HepG2 (cell line): ENCODE measurements around a stretch of chr15.

DNA sequence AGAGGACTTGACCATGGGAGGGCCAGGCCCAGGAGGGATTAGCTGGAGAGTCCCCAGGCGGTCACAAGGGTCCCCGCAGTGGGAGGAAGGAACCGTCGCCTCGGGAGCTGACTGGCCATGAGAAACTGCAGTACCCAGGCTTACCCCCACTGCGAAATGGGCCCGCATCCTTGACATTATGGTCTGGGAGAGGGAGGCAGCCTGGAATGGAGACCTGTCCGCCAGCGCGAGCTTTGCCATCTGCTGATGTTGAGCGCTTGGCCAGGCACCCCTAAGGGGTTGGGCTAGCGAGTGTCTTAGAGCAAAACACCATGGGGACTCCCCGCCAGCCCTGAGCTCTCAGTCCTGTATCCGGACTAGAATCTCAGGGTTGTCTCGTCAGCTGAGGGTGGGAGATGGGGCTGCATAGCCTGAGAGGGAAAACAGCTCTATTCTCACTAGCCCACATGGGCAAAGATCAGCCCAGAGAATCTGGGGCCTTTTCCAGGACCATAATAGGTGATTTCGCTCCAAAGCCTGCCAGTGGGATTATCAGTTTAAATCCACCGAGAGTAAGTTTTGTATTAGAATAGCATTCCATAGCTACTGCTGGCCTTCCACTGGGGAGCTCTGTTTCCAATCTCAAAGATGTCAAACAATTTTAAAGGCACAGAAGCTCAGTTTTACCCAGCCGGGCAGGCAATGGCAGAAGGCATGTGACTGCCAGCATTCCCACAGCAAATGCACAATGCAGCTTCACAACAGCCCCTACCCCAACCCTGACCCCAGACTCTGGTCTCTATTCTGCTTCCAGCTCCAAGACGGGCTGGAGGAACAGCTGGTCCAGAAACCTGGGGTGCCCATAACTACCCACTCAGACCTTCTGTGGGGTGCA is 167.5 kb upstream of the TPM1 start:
- RRBS, 2 experiments: no CpG with 5 or more reads among the region's 19 CpGs
CAGE:
- cytosol, long polyA minus RNA: no peak
- cytosol, long polyA plus RNA: no peak
- long polyA plus RNA: no peak
- nucleus, long polyA minus RNA: no peak
- nucleus, long polyA plus RNA: no peak

GRCh38 chr15:63043542-63044505 is 1.3 kb downstream of the TPM1 start:
- RRBS, 2 experiments: under 1 to 3% methylated on average over 7 to 18 of the region's 50 CpGs
CAGE:
- cytosol, long polyA minus RNA: start-site peak on the plus strand at chr15:63044003-63044018, 5 reads
- cytosol, long polyA plus RNA: no peak
- long polyA plus RNA: no peak
- nucleus, long polyA minus RNA: no peak
- nucleus, long polyA plus RNA: no peak

DNA sequence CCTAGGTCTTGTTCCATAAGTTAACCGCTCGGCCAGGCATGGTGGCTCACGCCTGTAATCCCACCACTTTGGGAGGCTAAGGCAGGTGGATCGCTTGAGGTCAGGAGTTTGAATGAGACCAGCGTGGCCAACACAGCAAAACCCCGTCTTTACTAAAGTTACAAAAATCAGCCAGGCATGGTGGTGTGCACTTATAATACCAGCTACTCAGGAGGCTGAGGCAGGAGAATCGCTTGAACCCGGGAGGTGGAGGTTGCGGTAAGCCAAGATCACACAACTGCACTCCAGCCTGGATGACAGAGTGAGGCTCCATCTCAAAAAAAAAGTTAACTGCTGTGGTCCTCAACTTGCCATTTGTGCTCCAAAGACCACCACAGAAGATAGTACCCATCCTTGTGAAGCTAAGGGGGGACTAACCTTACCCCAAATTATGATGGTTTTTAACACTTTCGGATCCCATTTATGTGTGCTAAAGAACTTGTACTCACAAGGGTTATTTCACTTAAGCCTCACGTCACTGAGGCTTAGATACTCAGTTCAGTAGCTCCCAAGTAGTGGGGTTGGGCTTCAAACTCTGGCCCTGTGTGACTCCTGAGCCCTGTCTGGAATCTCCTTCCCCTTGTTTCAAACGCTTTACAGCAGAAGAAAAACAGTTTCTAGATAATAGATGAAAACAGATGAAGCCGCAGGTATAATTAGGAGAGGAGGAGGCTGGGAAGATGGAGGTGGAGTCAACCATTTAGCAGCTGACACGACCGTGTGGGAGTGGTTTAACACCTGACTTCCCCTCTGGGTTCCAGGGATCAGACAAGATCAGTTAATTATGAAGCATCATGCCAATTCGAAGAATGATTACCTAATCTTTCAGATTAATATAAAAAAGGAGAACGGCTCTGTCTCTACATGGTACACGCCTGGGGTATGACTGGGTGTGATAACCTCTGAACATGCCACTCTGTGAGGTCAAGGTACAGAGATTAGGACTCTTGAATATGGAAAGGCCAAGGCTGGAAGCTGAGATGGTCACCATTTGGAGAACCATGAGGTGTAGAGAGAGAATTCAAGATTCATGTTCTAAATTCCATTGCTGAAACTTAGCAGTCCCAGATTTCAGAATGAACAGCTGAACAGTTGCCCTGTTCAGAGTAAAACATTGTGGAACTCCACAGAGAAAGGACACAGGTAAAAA is 30.9 kb downstream of the TPM1 start:
- RRBS, 2 experiments: no CpG with 5 or more reads among the region's 18 CpGs
CAGE:
- cytosol, long polyA minus RNA: no peak
- cytosol, long polyA plus RNA: no peak
- long polyA plus RNA: no peak
- nucleus, long polyA minus RNA: no peak
- nucleus, long polyA plus RNA: no peak

DNA sequence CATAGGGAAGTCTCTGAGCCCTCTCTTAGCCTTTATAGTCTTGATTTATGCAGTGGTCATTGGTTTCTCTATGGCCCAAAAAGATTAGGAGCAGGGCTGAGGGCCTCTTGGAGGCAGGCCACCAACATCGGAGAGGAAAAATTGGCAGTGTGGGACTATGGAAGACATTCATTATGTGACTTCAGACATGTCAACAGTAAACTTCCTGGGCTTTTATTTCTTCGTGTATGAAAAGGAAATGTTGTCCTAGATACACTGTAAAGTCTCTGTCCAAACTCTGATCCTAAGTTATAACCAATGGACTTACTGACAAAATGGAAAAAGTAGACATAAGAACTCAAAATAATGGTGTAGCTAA is 13.5 kb downstream of the RAB8B start:
- RRBS, 2 experiments: no CpG with 5 or more reads among the region's 2 CpGs
CAGE:
- cytosol, long polyA minus RNA: no peak
- cytosol, long polyA plus RNA: no peak
- long polyA plus RNA: no peak
- nucleus, long polyA minus RNA: no peak
- nucleus, long polyA plus RNA: no peak

- RRBS, 2 experiments: no CpG with 5 or more reads among the region's 4 CpGs
CAGE:
- cytosol, long polyA minus RNA: no peak
- cytosol, long polyA plus RNA: no peak
- long polyA plus RNA: no peak
- nucleus, long polyA minus RNA: no peak
- nucleus, long polyA plus RNA: no peak
Measured at GRCh38 chr15:63221342-63221919, 32.0 kb downstream of the RAB8B start.

GRCh38 chr15:63291521-63292021 is 14.2 kb downstream of the APH1B start:
CAGE:
- cytosol, long polyA minus RNA: no peak
- cytosol, long polyA plus RNA: no peak
- long polyA plus RNA: no peak
- nucleus, long polyA minus RNA: no peak
- nucleus, long polyA plus RNA: no peak

DNA sequence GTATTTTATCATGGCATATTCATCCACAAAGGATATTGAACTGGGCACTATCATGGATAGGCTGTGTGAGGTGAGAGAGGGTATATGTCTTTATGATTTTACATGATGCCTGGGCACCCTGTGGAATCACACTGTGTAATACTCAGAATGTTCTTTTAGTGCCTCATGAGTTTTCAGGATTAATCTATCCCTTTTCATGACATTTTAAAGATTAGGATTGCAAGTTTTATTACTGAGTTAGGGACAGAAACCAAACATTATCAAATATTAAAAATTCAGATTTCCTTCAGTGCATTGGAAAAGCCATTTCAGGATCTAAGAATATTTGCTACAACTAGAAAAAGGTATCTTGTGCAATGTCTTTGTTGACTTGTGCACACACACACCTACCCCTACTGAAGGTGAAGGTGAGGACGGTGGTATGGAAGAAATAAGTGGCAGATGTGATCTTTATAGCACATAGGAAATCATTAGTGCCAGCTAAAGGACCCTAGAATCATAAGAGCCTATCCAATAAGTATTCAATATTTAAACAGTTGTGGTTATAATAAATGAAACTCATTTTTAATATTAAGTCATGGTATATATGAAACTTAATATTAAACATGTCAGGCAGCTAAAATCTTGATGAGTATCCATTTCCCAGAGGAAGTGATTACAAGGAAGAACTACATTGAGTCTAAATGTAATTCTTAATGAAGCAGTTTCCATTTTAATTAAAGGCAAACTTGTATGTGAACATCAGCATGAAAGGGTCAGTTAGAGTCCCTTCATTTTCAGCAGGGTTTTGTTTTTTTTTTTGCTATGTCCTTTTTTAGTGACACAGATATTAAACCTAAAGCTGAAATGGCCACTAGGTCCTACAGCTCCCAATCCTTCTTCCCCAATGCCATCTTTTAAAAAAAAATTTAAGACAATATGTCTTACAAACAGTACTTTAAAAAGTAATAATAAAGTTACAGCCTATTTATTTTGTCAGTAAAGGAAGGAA is 25.3 kb upstream of the FBXL22 start:
- RRBS, 2 experiments: no CpG with 5 or more reads among the region's 1 CpG
CAGE:
- cytosol, long polyA minus RNA: no peak
- cytosol, long polyA plus RNA: no peak
- long polyA plus RNA: no peak
- nucleus, long polyA minus RNA: no peak
- nucleus, long polyA plus RNA: no peak

DNA sequence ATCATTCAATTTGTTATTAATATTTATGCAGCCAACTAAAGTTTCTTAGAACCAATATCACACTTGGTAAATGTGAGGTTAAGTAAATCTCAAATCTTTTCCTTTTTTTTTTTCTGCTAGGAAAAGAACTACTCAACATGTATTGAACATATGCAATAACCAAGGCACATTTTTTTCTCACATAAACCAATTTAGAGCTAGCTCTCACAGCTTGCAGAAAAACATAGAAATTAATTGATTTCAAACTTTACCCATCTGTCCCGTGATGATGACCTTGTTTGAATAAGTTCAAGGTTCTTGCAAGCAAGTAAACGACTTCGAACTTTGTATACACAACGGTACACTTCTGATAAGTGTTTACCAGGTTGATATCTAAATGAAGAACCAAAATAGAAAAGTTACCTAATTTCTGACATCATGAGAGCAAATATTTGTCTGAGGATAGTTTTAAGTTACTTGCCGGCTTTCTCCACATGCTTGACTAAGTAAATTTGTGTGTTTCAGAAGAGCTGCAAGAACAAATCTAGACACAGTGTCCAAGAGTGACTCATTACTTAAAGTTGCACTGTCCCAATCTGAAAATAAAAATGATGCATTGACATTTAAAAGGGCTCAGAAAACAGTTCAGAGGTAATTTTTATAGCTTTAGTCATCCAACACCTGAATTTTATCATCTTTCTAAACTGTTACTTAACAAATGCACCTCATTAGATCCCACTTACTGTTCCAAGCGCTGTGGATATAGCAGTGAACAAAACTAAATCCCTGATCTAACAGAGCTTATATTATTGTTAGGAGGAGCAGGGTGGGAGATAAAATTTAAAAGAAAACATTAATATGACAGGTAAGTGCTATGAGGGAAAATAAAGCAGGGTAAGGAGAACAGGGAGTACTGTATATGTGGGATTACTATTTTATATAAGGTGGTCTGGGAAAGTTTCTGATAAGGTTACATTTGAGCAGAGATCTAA is 115.1 kb downstream of the HERC1 start:
- RRBS, 2 experiments: no CpG with 5 or more reads among the region's 6 CpGs
CAGE:
- cytosol, long polyA minus RNA: no peak
- cytosol, long polyA plus RNA: no peak
- long polyA plus RNA: no peak
- nucleus, long polyA minus RNA: no peak
- nucleus, long polyA plus RNA: no peak

GRCh38 chr15:63939190-63940193 is 105.7 kb upstream of the HERC1 start:
- RRBS, 2 experiments: no CpG with 5 or more reads among the region's 10 CpGs
CAGE:
- cytosol, long polyA minus RNA: no peak
- cytosol, long polyA plus RNA: no peak
- long polyA plus RNA: no peak
- nucleus, long polyA minus RNA: no peak
- nucleus, long polyA plus RNA: no peak

DNA sequence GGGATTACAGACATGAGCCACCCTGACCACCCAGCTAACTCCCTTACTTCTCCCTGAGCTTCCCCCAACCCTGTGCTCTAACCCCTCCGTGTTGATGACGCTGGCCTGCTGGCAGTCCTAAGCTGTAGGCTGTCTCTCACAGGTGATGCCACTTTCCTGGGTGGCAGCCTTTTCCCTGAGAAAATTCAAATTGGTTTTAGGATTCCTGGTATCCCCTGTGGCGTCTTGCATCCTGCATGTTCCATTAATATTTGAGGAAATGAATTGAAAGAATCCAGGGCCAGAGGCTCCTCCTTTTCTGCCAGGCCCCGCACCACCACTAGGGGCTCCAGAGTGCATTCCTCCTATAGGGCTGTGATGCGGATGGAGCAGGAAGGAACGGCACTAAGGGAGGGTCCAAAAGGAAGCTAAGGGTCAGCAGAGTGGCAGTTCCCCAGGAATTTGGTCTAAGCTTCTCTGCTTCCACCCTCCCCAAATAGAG is 101.1 kb downstream of the DAPK2 start:
- RRBS, 2 experiments: no CpG with 5 or more reads among the region's 6 CpGs
CAGE:
- cytosol, long polyA minus RNA: no peak
- cytosol, long polyA plus RNA: no peak
- long polyA plus RNA: no peak
- nucleus, long polyA minus RNA: no peak
- nucleus, long polyA plus RNA: no peak

- RRBS, 2 experiments: no CpG with 5 or more reads among the region's 1 CpG
CAGE:
- cytosol, long polyA minus RNA: no peak
- cytosol, long polyA plus RNA: no peak
- long polyA plus RNA: no peak
- nucleus, long polyA minus RNA: no peak
- nucleus, long polyA plus RNA: no peak
Measured at GRCh38 chr15:63969874-63970604, 76.2 kb downstream of the DAPK2 start.

GRCh38 chr15:63978667-63979275 is 67.5 kb downstream of the DAPK2 start:
- RRBS, 2 experiments: no CpG with 5 or more reads among the region's 4 CpGs
CAGE:
- cytosol, long polyA minus RNA: no peak
- cytosol, long polyA plus RNA: no peak
- long polyA plus RNA: no peak
- nucleus, long polyA minus RNA: no peak
- nucleus, long polyA plus RNA: no peak

GRCh38 chr15:63985026-63986131 is 60.9 kb downstream of the DAPK2 start:
- RRBS, 2 experiments: no CpG with 5 or more reads among the region's 18 CpGs
CAGE:
- cytosol, long polyA minus RNA: no peak
- cytosol, long polyA plus RNA: no peak
- long polyA plus RNA: no peak
- nucleus, long polyA minus RNA: no peak
- nucleus, long polyA plus RNA: no peak

DNA sequence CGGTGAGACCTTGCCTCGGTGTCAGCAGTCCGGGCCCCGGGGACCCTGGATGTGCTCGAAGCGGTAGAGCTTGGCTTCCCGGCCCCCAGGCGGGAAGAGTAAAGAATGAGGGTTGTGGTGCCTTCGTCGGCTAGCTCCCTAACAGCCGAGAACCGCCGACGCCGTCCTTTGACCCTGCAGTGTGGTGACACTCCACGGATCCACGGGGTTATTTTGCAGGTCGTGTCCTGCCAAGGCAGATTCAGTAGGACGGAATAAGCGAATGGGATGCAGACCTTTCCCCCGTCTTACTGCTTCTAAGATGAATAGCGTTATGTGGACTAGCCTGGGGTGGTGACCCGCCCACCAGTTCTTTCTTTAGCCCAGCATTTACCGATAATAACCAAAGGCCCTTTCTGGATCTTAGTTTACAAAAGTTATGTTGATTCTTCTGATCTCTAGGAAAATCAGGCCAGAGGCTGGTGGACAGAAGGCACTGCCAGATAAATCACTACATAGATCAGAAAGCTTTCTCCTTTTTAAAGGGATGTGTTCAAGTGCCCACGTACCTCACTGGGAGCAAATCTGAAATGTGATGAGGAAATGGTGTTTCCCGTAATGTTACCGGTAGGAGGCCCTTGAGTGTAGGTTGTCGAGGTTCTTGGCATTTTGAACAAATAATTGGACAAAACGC is 620 bp downstream of the SNX1 start:
- RRBS, 2 experiments: 0% methylated on average over 1 to 3 of the region's 29 CpGs
CAGE:
- cytosol, long polyA minus RNA: no peak
- cytosol, long polyA plus RNA: no peak
- long polyA plus RNA: no peak
- nucleus, long polyA minus RNA: no peak
- nucleus, long polyA plus RNA: no peak

DNA sequence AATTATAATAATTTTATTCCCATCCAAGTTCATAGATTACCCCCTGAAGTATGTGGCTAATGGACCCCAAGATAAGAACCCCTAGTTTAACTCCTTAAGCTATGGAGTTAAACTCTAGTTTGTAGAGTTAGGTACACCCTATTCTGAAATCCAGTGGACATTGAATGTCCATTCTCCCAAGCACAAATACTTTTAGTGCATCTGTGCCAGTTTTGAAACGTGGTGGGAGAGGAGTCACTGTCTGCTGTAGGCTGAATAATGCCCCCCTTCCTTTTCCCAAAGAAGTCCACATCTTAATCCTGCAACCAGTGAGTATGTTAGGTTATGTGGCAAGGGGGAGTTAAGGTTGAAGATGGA is 10.4 kb downstream of the SNX1 start:
- RRBS, 2 experiments: no CpG with 5 or more reads among the region's 1 CpG
CAGE:
- cytosol, long polyA minus RNA: no peak
- cytosol, long polyA plus RNA: no peak
- long polyA plus RNA: no peak
- nucleus, long polyA minus RNA: no peak
- nucleus, long polyA plus RNA: no peak

GRCh38 chr15:64170513-64171403 is 7.9 kb upstream of the PPIB start:
- RRBS, 2 experiments: no CpG with 5 or more reads among the region's 6 CpGs
CAGE:
- cytosol, long polyA minus RNA: no peak
- cytosol, long polyA plus RNA: no peak
- long polyA plus RNA: no peak
- nucleus, long polyA minus RNA: no peak
- nucleus, long polyA plus RNA: no peak

- RRBS, 2 experiments: no CpG with 5 or more reads among the region's 7 CpGs
CAGE:
- cytosol, long polyA minus RNA: no peak
- cytosol, long polyA plus RNA: no peak
- long polyA plus RNA: no peak
- nucleus, long polyA minus RNA: no peak
- nucleus, long polyA plus RNA: no peak
Measured at GRCh38 chr15:64502990-64503982, 42.9 kb downstream of the ZNF609 start.

DNA sequence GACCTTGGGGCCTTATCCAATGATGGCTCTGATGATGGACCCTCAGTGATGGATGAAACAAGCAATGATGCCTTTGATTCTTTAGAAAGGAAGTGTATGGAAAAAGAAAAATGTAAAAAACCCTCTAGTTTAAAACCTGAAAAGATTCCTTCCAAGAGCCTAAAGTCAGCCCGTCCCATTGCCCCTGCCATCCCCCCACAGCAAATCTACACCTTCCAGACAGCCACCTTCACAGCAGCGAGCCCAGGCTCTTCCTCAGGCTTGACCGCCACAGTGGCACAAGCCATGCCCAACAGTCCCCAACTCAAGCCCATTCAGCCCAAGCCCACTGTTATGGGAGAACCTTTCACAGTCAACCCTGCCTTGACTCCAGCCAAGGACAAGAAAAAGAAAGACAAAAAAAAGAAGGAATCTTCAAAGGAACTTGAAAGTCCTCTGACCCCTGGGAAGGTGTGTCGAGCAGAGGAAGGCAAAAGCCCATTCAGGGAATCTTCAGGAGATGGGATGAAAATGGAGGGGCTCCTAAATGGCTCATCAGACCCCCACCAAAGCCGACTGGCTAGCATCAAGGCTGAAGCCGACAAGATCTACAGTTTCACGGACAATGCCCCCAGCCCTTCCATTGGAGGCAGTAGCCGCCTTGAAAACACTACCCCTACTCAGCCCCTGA is 100.6 kb downstream of the RBPMS2 start:
- RRBS, 2 experiments: no CpG with 5 or more reads among the region's 8 CpGs
CAGE:
- cytosol, long polyA minus RNA: no peak
- cytosol, long polyA plus RNA: no peak
- long polyA plus RNA: no peak
- nucleus, long polyA minus RNA: no peak
- nucleus, long polyA plus RNA: no peak

DNA sequence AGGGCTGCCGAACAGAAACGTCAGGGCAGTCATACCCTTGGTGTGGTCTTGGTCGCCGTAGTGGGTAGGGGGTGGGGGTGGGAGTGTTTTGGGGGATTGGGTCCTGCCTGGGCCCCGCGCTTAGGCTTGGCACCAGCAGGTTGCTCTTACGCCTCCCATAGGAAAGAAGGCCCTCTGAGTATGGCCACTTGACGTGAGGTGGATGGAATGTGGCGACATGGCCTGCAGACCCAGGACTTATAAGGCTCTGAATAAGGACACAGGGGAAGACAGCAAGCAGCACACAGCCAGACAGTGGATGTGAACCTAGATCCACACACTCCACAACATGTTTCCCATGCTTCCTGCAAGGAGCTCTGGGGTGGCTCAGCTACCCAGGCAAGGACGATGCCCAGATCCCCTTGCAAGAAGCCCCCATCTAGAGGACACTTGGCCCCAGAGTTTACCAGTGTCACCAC is 12.4 kb downstream of the RBPMS2 start:
- RRBS, 2 experiments: no CpG with 5 or more reads among the region's 10 CpGs
CAGE:
- cytosol, long polyA minus RNA: no peak
- cytosol, long polyA plus RNA: no peak
- long polyA plus RNA: no peak
- nucleus, long polyA minus RNA: no peak
- nucleus, long polyA plus RNA: no peak

GRCh38 chr15:64844415-64845786 is 3.2 kb downstream of the PLEKHO2 start:
- RRBS, 2 experiments: no CpG with 5 or more reads among the region's 13 CpGs
CAGE:
- cytosol, long polyA minus RNA: no peak
- cytosol, long polyA plus RNA: no peak
- long polyA plus RNA: no peak
- nucleus, long polyA minus RNA: no peak
- nucleus, long polyA plus RNA: no peak